IMR-90 (cell line): ENCODE measurements around the gene SCLY.

GRCh38 chr2:237885847-237886420 is 26.5 kb downstream of the RAMP1 start:
- RRBS, result 82% methylated on average over 8 of the region's 26 CpGs
CAGE:
- cytosol, long polyA plus RNA, result no peak
- long polyA plus RNA, result no peak
- nucleus, long polyA plus RNA, result no peak

GRCh38 chr2:238059915-238060930 is 578 bp upstream of the SCLY start:
- RRBS, result 1% methylated on average over 25 of the region's 65 CpGs
CAGE:
- cytosol, long polyA plus RNA, result no peak
- long polyA plus RNA, result no peak
- nucleus, long polyA plus RNA, result no peak

DNA sequence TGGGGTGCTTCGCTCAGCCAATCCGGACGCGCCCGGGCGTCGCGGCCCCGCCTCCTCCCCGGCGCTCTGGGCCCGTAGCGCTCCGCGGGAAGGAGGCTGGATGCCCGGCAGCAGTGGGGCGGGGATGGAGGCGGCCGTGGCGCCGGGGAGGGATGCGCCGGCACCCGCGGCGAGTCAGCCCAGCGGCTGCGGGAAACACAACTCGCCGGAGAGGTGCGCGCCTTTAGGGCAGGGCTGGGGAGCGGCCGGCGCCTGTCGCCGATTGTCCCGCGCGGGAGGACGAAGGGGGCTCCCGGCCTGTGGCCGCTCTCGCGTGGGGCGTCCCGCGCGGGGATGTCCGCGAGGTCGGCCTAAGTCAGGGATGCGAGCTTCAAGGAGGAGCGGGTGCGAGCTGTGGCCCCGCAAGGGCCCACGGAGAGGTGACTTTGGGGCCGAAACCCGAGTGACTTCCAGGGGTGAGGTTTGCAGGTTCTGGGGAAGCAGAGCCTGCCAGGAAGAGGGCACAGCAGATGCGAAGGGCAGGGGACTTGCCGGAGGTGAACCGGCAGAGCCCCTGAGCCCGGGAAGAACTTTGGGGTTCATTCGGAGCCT is at the start of gene SCLY:
SCLY (plus strand) TSS at position 71 of the 591 bp plus-strand sequence.
- RRBS, result 1% methylated on average over 32 of the region's 64 CpGs
CAGE:
- cytosol, long polyA plus RNA, result no peak
- long polyA plus RNA, result start-site peak on the plus strand centred at position 101 of the sequence, 65 bp wide, 83 and 141 reads in 2 replicates
- nucleus, long polyA plus RNA, result no peak

DNA sequence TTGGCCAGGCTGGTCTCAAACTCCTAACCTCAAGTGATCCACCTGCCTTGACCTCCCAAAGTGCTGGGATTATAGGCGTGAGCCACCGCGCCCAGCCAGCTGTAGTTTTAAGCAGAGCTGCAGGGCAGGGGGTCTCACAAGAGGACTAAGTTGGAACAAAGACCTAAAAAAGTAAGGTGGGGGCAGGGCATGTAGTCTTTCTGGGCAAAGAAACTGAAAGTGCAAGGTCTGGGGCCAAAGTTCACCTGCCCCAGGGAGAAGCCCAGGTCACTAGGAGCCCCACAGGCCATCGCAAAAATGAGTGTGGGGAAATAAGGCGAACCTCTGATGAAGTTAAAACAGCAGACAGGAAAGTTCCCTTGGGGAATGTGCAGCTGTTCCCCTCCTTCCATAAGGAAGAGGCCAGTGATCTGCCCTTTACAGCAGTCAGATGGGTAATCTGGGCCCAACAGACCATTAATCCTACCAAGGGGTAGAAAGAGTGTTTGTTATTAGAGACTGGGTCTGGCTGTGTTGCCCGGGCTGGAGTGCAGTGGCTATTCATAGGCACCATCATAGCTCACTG is 2.7 kb downstream of the SCLY start:
- RRBS, result no CpG with 5 or more reads among the region's 6 CpGs
CAGE:
- cytosol, long polyA plus RNA, result no peak
- long polyA plus RNA, result no peak
- nucleus, long polyA plus RNA, result no peak

- RRBS, result no CpG with 5 or more reads among the region's 9 CpGs
CAGE:
- cytosol, long polyA plus RNA, result no peak
- long polyA plus RNA, result no peak
- nucleus, long polyA plus RNA, result no peak
These were observed 1.3 kb upstream of the KLHL30 start for GRCh38 chr2:238137029-238137763.

- RRBS, result 66% methylated on average over 3 of the region's 8 CpGs
CAGE:
- cytosol, long polyA plus RNA, result no peak
- long polyA plus RNA, result no peak
- nucleus, long polyA plus RNA, result no peak
These were observed 3.4 kb downstream of the KLHL30 start for GRCh38 chr2:238141861-238142306.

DNA sequence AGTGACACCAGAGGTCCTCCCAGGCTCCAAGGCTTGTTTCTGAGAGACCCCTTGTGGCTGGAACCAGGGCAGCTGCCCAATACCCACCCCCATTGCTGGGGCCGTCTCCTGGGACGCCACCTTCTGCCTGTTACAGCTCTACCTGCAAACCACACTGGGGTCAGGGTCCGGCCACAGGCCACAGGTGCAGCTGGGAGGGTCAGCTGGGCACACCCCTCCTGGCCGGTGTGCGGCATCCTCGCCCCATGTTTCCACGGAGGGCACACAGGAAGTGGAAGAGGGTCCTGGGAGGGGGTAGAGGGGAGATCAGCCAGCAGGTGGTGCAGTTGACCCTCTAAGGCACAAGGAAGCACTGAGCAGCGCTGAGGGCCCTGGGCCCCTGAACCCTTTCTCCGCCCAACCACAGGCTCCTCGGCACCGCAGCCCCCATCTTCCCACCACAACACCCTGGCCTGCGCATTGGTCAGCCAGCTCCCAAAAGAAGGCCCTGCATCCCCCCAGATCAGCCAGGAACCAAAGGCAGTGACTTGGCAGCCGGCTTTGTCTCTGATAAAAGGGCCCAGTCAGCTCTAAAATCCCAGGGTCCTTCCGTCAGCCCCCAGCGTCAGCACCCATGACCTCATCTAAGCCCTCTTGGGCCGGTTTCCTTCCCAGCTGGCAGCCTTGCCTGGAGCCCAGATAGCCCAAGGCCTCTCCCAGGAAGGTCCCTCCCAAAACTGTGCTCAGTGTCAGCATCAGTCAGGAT is 1.6 kb downstream of the ERFE start:
- RRBS, result 48% methylated on average over 4 of the region's 16 CpGs
CAGE:
- cytosol, long polyA plus RNA, result no peak
- long polyA plus RNA, result no peak
- nucleus, long polyA plus RNA, result no peak

DNA sequence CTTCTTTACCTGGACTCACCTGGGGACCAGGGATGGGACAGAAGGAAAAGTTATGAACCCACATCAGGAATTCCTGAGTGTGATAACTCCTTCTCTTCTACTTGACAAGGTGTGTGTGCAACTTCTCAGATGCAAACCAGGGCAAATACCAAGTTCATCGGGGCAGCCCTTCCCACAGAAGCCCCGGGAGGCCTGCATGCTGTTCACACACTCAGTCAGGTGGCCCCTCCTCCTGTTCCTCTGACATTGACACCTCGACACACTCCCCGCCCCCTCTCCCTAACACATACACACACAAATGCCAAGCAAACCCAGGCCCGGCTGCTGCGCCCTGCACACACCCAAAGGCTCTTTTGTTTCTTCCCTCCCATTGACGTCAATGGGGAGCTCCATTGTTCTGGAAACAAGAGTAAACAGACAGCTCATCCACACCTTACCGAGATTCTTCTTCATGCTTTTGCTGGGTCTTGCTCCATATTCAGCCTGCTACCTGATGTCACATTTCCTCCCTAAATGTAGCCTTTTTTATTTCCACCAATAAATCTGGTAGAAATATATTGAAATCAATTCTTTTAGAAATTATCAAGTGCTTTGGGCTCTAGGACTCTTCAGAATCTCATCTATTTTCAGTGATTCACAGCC is 1.7 kb upstream of the PER2 start:
- RRBS, result no CpG with 5 or more reads among the region's 8 CpGs
CAGE:
- cytosol, long polyA plus RNA, result no peak
- long polyA plus RNA, result no peak
- nucleus, long polyA plus RNA, result no peak

- RRBS, result 73% methylated on average over 1 of the region's 29 CpGs
CAGE:
- cytosol, long polyA plus RNA, result no peak
- long polyA plus RNA, result start-site peak on the minus strand at chr2:238329038-238329332, 6 and 18 reads in 2 replicates
- nucleus, long polyA plus RNA, result no peak
These were observed 8.4 kb downstream of the TRAF3IP1 start for GRCh38 chr2:238328353-238329396.

DNA sequence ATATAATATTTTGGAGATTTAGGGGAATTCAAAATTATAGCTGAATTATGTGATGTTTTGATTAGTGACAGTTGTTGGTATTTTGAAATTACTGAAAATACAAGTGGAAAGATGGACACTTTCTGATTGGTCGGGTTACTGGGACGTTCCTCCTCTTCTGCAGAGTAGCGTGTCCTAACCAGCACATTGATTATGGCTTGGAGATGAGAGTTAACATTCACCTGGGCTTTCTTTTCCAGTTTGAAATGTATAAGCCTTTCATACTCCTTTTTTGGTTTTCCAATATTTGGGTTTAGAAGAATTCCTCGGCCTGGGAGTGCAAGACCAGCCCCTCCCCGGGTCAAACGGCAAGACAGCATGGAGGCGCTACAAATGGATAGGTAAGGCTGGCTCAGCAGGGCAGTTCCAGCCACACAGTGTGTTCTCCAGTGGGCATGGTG is 28.7 kb downstream of the TRAF3IP1 start:
- RRBS, result no CpG with 5 or more reads among the region's 7 CpGs
CAGE:
- cytosol, long polyA plus RNA, result no peak
- long polyA plus RNA, result no peak
- nucleus, long polyA plus RNA, result no peak

GRCh38 chr2:238415093-238415602 is 11.6 kb upstream of the ASB1 start:
- RRBS, result no CpG with 5 or more reads among the region's 9 CpGs
CAGE:
- cytosol, long polyA plus RNA, result no peak
- long polyA plus RNA, result no peak
- nucleus, long polyA plus RNA, result no peak

DNA sequence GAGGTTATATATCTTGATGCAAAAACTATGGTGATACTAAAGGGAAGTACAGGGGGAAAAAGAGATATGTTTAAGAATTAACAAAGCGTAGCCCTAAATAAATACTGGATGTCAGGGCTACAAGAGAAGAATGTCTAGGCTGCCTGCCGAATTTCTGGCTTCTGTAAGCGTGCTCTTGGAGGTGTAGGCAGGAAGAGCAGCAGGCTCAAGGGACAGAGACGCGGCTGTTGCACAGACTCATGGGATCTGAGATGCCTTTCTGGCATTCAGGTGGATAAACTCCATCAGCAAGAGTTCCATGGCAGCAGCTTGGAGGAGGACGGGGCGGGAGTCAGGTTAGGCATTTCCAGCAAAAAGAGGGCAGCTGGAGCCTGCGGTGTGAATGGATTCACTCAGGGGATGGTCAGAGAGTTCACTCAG is 123.2 kb upstream of the TWIST2 start:
- RRBS, result no CpG with 5 or more reads among the region's 8 CpGs
CAGE:
- cytosol, long polyA plus RNA, result no peak
- long polyA plus RNA, result no peak
- nucleus, long polyA plus RNA, result no peak

- RRBS, result 1% methylated on average over 13 of the region's 42 CpGs
CAGE:
- cytosol, long polyA plus RNA, result no peak
- long polyA plus RNA, result no peak
- nucleus, long polyA plus RNA, result no peak
These were observed 1.5 kb downstream of the TWIST2 start for GRCh38 chr2:238849283-238849930.

DNA sequence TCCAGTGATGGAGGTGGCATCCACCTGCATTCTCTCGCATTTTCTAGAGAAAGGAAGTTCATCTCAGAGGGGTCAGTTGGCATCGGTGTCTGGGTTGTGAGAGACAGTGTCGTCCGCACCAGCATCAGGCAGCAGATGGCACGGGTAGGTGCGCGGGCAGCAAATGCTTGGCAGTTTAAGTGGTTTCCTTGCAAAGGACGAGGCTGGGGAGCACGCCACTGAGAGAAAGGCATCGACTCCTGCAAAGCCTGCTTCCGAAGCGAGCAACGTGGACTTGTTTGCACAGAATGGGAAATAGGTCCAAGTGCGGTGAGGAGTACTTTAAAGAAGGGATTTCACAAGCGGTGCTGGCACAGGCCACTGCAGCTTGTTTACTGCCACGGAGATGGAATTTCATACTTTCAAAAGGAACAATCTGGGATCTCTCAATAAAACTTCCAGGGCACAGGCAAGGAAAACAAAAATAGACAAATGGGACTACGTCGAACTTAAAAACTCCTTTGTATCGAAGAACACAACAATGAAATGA is 21.1 kb downstream of the TWIST2 start:
- RRBS, result no CpG with 5 or more reads among the region's 19 CpGs
CAGE:
- cytosol, long polyA plus RNA, result no peak
- long polyA plus RNA, result no peak
- nucleus, long polyA plus RNA, result no peak

DNA sequence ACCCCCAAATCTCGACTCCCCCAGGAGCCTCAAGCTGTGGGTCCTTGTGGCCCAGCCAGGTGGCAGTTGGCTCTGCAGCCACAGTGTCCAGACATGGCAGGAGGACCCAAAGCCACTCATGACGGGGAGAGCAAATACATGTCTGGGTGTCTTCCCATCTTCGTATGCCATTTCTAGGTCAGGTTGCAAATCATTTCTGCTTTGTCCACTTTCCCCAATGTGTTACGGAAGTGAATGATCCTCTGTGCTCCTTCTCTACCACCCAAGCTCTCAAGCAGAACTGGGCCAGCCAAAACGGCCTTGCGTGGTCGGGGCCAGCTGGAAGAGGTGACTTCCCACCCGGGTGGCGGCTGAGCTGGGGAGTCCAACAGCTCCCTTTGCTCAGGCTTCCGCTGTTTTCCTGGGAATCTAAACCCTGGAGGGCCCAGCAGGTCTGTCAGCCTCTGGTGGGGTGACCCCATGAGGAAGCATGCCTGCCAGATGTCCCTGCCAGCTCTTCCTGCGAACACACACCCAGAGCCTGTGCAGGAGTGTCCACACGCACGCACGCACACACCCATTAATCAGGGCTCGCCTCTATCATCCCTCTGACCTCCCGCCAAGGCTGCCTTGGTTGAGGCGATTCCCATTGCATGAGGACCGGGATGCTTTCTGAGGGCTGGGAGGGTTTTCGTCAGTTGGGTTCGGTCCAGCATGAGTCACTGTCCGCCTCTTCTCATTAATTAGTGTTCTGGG is 90.5 kb downstream of the TWIST2 start:
- RRBS, result no CpG with 5 or more reads among the region's 21 CpGs
CAGE:
- cytosol, long polyA plus RNA, result no peak
- long polyA plus RNA, result no peak
- nucleus, long polyA plus RNA, result no peak

GRCh38 chr2:239052355-239053499 is 204.8 kb downstream of the TWIST2 start:
- RRBS, result no CpG with 5 or more reads among the region's 53 CpGs
CAGE:
- cytosol, long polyA plus RNA, result no peak
- long polyA plus RNA, result no peak
- nucleus, long polyA plus RNA, result no peak

- RRBS, result no CpG with 5 or more reads among the region's 24 CpGs
CAGE:
- cytosol, long polyA plus RNA, result no peak
- long polyA plus RNA, result no peak
- nucleus, long polyA plus RNA, result no peak
These were observed 275.8 kb downstream of the HDAC4 start for GRCh38 chr2:239124896-239125512.

DNA sequence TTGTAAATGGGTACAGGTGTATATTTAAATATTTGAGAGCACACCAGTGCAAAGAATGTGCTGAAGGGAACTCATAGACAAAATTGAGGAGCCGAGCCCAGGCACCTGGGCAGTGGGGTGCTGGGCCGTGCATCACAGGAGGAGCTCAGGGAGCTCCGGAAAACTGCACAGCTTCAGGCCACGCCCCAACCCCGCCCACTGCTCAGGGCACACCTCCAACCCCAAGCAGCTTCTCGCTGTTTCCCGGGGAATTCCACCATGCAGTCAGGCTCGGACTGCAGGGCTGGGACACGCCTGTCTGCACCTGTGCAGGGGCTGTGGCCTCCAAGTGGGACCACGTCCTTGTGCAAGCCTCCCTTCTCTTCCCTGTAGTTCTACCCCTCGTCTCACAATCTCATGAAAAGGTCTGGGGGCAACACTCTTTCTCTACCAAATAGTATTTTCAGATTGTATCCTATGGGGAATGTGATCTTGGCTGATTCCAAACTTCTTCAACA is 243.0 kb downstream of the HDAC4 start:
- RRBS, result 39% methylated on average over 4 of the region's 11 CpGs
CAGE:
- cytosol, long polyA plus RNA, result no peak
- long polyA plus RNA, result no peak
- nucleus, long polyA plus RNA, result no peak

DNA sequence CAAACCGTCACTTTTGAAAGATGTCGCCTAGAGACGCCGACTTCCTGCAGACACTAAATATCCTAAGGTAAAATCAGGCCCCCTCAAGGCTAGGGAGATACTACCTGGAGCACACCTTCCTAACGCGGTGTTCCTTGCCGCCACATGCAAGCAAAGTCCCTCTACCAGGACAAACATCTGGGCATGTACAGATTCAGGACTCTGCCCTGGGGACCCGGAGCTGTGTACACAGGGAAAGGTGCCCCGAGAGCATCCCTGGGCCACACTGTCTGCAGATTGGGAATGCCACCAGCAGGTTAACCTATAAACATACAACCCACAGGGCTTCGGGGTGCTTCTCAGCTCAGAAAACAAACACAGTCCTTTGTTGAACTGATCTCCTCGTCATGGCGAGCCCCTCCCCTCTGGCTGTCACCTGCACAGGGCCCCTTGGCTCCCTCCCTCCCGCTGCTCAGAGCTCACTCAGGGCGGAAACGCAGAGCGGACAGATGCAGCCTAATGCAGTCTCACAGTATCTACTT is 218.9 kb downstream of the HDAC4 start:
- RRBS, result no CpG with 5 or more reads among the region's 16 CpGs
CAGE:
- cytosol, long polyA plus RNA, result no peak
- long polyA plus RNA, result no peak
- nucleus, long polyA plus RNA, result no peak

DNA sequence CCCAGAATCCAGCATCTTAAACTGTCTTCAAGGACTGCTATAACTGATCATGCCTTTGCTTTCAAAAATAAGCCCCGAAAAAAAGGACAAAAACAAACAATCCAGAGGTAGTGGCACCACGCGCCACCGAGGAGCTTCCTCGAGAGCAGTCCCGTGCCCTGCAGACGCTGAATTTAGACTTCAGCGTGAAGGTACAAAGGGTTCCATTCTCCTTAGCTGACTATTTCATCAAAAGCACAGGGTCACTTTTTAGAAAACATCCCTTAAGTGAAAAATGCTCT is 189.1 kb downstream of the HDAC4 start:
- RRBS, result no CpG with 5 or more reads among the region's 8 CpGs
CAGE:
- cytosol, long polyA plus RNA, result no peak
- long polyA plus RNA, result no peak
- nucleus, long polyA plus RNA, result no peak